SK-MEL-5 (cell line): ENCODE measurements around the gene RPS10.

RAMPAGE:
- cytosol, long total RNA = no peak
- long total RNA = no peak
- nucleus, long total RNA = no peak
Observed at GRCh38 chr6:33695194-33696365, 15.9 kb downstream of the UQCC2 start.

RAMPAGE:
- cytosol, long total RNA = no peak
- long total RNA = no peak
- nucleus, long total RNA = no peak
Observed at GRCh38 chr6:33731161-33731663, 15.5 kb downstream of the IP6K3 start.

DNA sequence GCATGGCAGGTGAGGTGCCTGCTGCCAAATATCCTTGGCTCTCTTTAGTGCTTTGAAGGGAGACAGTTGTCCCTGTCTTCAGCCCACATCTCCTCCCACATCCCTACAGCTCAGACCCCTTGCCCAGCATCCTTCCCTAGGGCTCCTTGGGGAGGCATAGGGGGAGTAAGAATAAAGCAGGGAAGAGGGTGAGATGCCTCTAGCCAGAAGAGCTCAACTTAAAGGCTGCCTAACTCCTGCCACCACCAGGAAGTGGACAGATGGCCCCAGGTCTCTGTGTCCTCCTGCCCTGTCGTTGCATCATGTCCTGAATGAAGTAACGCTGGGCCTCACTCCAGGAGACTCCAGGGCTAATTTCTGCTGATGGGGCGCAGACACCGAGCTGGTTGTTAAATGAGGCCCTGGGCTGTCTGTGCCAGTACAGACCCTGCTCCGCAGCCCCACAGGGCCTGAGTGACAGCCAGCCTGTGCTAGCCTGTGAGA is 6.6 kb downstream of the IP6K3 start:
RAMPAGE:
- cytosol, long total RNA = no peak
- long total RNA = no peak
- nucleus, long total RNA = no peak

DNA sequence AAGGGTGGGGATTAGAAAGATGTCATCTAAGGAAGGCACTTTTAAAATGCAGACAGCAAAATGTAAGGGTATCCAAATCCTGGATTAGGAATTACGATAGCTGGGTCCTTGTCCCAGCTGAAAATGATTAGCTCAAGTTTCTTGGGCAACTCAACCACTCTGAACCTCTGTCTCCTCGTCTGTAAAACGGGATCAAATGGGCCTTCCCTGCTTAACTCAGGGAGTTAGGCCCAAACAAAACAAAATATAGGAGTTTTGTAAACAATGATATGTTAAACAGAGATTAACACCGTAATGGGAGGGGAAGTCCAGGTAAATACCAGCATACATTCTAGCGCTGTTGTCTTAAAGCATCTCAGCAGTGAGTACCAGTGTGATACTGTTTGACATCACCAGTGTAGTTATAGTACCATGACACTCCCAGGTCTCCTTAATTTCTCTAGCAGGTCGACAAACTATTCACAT is 2.0 kb downstream of the LEMD2 start:
RAMPAGE:
- cytosol, long total RNA = no peak
- long total RNA = no peak
- nucleus, long total RNA = no peak

DNA sequence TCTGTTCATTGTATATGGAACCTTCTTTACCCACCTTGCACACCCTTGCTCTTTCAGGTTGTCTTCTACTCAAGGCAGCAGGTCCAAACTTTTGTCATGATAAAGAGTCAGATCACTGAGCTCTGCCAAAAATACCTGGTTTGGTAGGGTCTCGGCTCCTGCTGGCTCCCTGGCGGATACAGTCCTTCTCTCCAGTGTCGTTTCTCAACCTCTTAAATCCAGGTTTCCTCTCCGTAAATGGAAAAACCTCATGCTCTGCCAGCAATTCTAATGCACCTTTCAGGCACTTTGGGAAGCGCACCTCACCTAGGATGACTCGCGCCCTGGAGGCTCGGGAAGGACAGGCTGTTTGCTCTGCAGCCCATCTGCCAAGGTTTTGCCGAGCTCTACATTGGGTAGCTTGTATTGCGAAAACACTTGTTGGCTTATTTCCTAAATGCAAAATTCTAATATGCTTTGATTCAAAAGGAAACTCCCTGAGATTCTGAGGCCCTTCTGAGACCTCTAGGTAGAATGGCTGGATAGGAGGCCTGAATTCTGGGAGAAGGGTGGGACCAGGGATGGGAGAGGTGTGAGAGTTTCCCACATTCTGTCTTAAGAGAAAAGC is 102.6 kb upstream of the MLN start:
RAMPAGE:
- cytosol, long total RNA = no peak
- long total RNA = no peak
- nucleus, long total RNA = no peak

GRCh38 chr6:34016414-34016865 is 129.4 kb downstream of the GRM4 start:
RAMPAGE:
- cytosol, long total RNA = no peak
- long total RNA = no peak
- nucleus, long total RNA = no peak

DNA sequence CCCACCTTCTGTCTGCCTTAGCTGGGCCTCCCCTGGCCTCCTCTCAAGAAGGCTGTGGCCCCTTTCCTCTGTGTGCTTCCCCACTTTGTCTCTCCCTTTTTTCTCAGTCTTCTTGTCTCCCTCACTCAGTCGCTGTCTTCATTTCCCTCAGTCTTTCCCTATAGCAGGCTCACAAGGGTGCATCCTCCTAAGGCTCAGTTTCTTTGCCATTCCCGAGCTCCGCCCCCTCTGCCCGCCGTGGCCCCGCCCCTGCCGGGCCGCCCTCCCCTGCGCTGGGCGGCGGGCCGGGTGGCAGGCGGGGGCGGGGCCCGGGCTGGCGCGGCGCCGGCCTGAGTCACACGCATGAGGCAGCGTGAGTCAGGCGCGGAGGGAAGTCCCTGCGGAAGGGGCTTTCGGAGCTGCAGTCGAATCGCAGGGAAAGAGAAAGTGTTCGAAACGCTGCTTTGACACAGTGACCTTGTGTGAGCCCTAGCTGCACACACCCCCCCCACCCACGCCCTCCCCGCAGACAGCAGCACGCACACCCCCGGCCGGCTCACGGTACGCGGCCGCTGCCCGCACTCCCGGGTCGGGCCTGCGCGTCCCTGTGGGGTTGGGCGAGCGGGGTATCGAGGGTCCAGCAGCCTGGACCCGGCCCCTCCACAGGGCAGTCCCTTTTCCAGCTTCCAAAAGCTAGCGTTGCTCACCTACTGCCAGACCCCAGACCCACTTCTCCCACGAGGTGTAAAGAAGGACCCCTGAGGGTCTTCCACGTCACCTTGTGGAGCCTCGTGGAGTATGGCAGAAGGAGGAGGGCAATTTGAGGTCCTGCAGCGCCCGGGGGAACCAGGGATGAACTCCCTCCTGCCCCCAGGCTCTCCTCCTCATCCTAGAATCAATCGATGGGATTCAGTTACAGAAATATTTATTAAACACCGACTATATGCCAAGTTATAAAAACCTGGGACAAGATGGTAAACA is 12.6 kb upstream of the HMGA1 start:
RAMPAGE:
- cytosol, long total RNA = no peak
- long total RNA = no peak
- nucleus, long total RNA = no peak

DNA sequence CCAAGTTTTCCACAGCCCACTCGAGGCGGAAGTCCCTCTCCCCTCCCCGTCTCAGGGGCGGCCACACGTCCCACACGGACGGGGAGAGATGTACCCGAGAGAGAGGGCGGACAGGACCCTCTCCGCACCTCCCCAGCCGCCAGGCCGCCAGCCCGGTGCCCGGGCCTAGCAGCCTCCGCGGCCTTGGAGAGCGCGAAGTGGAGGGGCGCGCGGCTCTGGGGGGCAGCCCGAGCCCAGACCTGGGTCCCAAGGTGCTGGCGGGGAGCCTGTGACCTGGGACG is 2.0 kb upstream of the HMGA1 start:
RAMPAGE:
- cytosol, long total RNA = no peak
- long total RNA = no peak
- nucleus, long total RNA = no peak

DNA sequence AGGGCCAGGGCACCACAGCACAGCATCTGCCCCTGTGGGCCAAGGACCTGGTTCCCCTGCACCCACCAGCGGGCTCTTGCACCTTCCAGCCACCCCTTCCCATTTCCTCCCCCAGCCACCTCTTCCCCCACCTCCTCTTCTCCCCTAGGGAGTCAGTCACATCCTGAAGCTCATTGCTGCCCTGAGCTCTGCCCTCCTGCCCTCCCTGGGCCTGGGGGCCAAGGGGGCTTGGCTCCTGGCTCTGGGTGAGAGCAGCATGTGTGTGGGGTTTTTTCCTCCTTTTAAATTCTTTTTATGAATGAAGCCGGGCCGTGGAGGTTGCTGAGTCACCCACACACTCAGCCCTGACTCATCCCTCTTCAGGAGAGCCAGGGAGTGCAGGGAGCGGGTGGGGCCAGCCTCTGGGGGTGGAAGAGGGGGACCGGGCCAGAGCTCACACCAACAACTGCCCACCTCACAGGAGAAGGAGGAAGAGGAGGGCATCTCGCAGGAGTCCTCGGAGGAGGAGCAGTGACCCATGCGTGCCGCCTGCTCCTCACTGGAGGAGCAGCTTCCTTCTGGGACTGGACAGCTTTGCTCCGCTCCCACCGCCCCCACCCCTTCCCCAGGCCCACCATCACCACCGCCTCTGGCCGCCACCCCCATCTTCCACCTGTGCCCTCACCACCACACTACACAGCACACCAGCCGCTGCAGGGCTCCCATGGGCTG is 4.3 kb downstream of the SMIM29 start:
RAMPAGE:
- cytosol, long total RNA = no peak
- long total RNA = no peak
- nucleus, long total RNA = no peak

RAMPAGE:
- cytosol, long total RNA = no peak
- long total RNA = no peak
- nucleus, long total RNA = no peak
Observed at GRCh38 chr6:34287627-34288324, 39.0 kb upstream of the SMIM29 start.

RAMPAGE:
- cytosol, long total RNA = no peak
- long total RNA = no peak
- nucleus, long total RNA = no peak
Observed at GRCh38 chr6:34393577-34394076, 1.2 kb upstream of the NUDT3 start.

RAMPAGE:
- cytosol, long total RNA = no peak
- long total RNA = no peak
- nucleus, long total RNA = no peak
Observed at GRCh38 chr6:34415619-34416519, 10.0 kb downstream of the RPS10 start.

GRCh38 chr6:34425943-34426321 is at the start of gene RPS10:
RPS10 (minus strand) TSS chr6:34426069.
RAMPAGE:
- cytosol, long total RNA = start-site peak on the minus strand at chr6:34426032-34426104, 18,704 and 5,506 reads in 2 replicates
- long total RNA = start-site peak on the minus strand at chr6:34426032-34426104, 13,226 and 2,620 reads in 2 replicates
- nucleus, long total RNA = start-site peak on the minus strand at chr6:34426034-34426062, 745 and 330 reads in 2 replicates

GRCh38 chr6:34531416-34531867 is 24.7 kb downstream of the SPDEF start:
RAMPAGE:
- cytosol, long total RNA = no peak
- long total RNA = no peak
- nucleus, long total RNA = no peak

RAMPAGE:
- cytosol, long total RNA = no peak
- long total RNA = no peak
- nucleus, long total RNA = no peak
Observed at GRCh38 chr6:34531868-34532538, 24.1 kb downstream of the SPDEF start.

RAMPAGE:
- cytosol, long total RNA = no peak
- long total RNA = no peak
- nucleus, long total RNA = no peak
Observed at GRCh38 chr6:34642337-34642714, 54.2 kb downstream of the ILRUN start.

DNA sequence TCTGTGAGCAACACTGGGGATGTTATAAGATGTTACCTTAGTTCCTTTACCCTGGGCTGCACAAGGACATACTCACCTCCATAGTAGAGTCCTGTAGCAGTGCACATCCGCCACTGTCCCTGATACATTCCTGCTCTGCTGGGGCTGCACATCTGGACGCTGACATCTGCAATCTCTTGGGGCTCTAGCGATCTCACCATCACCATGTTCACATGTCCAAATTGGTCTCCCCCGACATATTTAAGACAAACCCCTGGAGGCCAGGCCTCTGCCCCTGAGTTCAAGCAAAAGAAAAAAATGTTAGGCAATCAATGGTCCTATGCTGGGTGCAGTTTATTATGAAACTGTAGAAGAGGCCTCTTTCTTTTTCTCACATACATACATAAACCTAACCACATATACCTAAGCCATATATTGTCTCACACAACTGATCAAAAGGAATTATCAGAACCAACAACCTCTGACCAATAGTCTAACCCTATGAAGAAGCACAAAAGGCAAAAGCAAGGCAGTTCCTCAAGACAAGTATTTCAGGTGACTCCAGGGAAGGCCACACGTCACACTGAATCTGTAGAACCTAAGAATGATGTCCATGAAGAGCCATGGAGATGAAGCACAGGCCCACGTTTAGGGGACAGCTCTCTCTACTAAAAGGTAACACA is 49.9 kb downstream of the ILRUN start:
RAMPAGE:
- cytosol, long total RNA = no peak
- long total RNA = no peak
- nucleus, long total RNA = no peak

GRCh38 chr6:34667593-34668061 is 28.9 kb downstream of the ILRUN start:
RAMPAGE:
- cytosol, long total RNA = no peak
- long total RNA = no peak
- nucleus, long total RNA = no peak

DNA sequence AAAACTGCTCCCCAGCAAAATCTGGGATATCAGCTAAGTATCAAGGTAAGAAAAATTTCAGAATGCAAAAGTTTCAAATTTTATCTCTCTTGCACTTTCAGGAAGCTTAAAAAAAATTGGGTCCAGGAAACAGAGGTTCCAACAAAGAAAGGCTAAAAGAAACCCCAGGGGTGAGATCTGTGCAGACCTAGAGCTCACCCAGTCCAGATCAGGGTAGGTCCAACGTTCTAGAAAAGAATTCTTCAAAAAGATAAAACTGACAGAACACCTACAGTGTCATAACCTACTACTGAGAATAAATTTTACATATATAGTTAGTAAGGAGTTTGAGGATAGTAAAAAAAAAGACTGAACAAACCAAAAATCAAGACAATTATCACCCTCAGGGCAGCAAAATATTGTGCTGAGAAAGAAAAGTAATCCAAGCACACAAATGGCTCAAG is 23.4 kb downstream of the ILRUN start:
RAMPAGE:
- cytosol, long total RNA = no peak
- long total RNA = no peak
- nucleus, long total RNA = no peak

DNA sequence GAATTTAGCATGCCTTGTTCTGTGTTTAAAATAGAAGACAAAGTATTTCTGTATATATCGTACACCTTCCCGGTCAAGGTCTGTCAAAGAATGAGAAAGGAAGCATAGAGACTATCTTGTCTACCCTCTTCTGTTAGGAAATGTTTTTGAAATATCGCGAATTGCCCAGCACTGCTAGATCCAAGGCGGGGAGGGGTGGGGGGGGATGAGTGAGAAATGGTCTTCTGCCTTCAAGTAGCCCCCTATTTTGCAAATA is 825 bp upstream of the ILRUN start:
RAMPAGE:
- cytosol, long total RNA = no peak
- long total RNA = no peak
- nucleus, long total RNA = no peak